ENCODE measurements around a stretch of chr11.

DNA sequence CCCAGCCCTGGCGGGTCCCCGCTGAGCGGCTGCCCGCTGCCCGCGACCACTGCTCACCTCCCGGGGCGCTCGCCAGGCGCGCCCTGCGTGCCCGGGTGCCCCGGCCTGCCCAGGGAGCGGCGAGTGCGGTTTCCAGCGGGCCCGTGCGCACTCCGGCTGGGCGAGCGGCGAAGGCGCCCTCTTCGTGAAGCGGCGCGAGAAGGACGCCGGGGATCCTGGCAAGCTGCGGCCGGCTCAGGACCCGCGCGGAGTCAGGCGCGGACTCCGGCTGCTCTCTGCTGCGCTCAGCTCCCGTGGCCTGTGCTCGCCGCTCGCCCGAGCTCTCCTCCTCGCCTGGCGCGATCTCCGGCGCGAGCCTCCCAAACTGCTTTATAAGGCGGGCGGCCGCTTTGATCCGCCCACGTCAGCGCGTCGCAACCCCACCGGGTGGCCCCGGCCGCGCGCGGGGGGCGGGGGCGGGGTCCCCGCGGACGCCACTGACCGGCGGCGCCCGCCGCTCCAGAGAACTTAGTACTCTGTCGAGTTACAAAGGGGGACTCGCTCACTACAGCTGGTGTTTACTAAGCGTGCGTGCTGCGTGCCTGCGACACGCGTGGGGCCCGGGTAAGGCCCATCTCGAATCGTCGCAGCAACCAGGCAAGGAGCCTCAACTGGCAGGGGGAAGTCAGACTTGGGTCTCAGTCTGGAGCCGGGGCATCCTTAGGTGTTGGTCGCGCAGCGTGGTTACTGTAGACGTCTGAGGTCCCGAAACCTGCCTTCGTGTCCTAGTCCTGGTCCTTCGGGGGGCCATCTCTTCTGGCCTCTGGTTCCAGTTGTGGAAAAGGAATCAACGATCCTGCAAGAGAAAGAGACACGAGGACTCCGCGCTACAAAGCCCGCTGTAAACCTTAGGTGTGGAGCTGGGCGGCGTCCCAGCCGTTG is 4.4 kb upstream of the WNT11 start:
- CAGE, long polyA plus RNA: no peak
- RRBS: 1% methylated on average over 57 of the region's 103 CpGs

DNA sequence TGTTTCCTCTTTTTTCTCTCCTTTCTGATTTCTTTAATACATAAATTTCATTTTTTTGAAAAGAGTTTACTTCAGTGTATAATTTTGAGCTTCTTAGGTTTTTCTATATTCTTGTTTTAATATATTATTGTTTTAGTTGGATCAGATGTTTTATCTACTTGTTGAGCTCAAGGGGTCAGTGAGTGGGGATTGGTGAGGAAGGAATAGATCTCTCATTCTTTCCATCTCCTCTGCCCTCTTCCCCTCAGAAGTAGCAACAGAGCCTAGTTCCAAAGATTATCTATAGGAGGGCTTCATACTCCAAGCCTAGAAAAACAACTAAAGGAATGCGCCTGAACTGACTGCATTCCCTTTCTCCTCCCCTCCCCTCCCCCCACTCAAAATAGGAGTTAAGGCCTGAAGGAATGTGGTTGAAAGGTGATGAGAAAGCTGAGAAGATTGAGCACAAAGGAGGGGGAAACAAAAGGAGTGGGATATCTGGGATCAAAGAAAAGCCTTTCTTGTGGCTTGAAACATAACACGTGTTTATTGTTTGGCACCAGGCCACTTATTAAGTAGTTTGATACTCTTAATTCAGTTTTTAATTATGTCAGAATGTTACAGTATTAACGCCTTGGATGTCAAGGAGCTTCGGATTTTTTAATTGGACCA is 10.5 kb downstream of the EMSY start:
- CAGE, long polyA plus RNA: no peak
- RRBS: no CpG with 5 or more reads among the region's 4 CpGs

- CAGE, long polyA plus RNA: no peak
- RRBS: no CpG with 5 or more reads among the region's 5 CpGs
Observed at GRCh38 chr11:76501066-76502302, 56.7 kb downstream of the EMSY start.

- CAGE, long polyA plus RNA: no peak
- RRBS: no CpG with 5 or more reads among the region's 9 CpGs
Observed at GRCh38 chr11:76591308-76591898, 79.1 kb downstream of the LRRC32 start.

GRCh38 chr11:76629445-76629969 is 41.0 kb downstream of the LRRC32 start:
- CAGE, long polyA plus RNA: no peak
- RRBS: no CpG with 5 or more reads among the region's 8 CpGs

GRCh38 chr11:76678147-76678785 is 7.7 kb upstream of the LRRC32 start:
- CAGE, long polyA plus RNA: no peak
- RRBS: no CpG with 5 or more reads among the region's 11 CpGs

DNA sequence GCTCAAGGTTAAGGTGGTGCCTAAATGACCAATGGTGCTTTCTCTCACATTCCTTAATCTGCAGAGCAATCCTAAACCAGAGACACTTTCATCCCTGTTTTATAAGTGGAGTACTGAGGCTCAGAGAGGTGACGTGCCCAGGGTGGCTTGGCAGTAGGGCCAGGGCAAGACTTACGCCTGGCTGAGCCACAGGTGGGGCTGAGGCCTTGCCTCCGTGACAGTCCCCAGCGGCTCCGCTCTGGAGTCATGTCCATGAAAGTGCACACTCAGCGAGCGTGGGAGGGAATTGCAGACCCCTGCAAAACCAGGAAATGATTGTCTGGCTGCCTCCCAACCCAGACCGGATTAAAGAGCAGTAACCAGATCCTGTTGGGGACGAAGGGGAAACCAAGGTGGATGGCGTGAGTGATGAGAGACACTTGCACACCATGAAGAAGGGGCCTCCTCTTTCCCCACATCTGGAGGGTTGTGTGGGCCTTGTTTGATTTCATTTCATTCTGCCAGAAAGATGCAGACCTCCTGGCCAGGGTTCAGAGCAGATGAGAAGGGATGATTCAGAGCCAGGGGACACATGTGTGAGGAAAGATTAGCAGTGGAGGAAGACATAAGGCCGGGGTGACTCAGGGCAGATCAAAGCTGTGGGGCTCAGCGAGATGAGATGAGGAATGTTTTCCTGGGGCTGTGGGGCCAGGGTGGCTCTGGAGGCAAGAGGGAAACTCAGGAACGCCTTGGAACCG is 29.7 kb upstream of the LRRC32 start:
- CAGE, long polyA plus RNA: no peak
- RRBS: no CpG with 5 or more reads among the region's 14 CpGs

DNA sequence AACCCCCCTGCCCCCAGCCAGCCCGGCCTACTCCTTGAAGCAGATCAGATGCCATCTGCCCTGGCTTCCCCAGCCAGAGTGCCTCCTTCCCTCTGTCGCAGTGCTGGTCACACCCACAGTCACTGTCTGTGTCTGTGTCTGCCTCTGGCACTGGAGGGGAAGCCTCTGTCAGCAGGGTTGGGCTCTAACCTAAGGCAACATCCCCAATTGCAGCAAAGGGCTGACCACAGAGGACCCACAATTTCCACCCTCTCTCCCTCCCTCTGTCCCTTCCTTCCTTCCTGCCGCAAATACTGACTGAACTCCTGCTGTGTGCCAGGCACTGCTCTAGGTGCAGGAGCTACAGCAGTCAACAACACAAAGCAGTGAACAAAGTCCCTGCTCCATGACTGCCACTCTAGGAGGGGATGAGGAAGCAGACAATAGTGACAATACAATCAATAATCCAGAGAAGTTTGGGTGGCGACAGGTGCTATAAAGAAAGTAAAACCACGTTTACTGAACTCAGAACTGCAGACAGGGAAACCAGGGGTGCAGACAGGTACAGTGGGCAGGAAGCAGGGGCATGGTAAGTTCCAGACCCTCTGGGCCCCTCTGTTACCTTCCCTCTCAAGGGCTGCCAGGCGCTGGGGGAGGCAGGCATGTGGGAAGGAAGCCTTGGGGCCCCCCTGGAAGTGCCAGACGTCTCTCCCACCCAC is 14.5 kb upstream of the TSKU start:
- CAGE, long polyA plus RNA: no peak
- RRBS: no CpG with 5 or more reads among the region's 7 CpGs

GRCh38 chr11:76786219-76786614 is 3.1 kb downstream of the TSKU start:
- CAGE, long polyA plus RNA: no peak
- RRBS: no CpG with 5 or more reads among the region's 8 CpGs

DNA sequence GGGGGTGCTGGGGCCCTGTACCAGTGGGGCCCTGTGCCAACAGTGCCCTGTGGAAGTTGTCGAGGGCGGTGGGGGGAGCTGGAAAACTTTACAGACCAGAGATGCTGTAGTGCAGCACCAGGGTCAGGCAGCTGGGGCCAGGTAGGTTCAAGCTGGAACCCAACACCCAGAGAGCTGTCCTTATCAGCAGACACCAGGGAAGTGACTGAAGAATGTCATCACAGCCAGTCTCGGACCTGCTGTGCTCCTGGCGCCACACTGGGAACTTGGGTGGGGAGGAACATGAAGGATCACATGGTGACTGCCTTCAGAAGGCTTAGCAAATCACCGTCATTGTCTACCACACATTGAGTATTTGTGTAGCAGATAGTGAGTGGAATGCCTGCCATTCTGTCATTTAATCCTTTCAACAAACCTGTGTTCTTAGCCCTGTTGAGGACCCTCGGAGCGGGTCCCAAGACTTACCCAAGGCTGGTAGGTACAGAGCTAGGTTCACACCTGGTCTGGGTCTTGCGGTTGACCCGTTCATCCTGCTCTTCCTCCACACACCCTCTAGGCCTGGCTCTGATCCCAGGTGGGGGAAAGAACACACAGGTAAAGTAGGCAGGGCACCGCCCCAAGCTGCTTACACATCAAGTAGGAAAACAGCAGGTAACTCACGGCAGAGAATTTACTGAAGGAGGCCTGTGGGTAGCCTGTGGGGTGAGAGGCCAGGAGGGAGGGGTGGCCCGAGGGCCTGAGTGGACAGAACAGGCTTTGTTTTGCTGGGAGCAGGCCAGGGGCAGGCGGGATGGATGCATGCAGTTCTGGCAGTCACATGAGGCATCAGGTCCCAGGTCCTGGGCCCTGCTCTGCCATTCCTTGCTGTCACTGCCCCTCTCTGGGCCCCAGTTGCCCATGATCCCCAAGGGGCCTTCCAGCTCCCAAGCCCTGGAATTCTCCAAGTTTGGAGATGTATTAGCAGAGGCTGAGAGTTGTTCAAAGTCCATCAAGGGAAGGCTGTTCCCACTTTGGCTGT is 5.4 kb downstream of the TSKU start:
- CAGE, long polyA plus RNA: no peak
- RRBS: no CpG with 5 or more reads among the region's 13 CpGs

GRCh38 chr11:76795489-76796196 is 12.5 kb downstream of the TSKU start:
- CAGE, long polyA plus RNA: no peak
- RRBS: 72% methylated on average over 9 of the region's 33 CpGs

GRCh38 chr11:76796302-76797522 is 13.6 kb downstream of the TSKU start:
- CAGE, long polyA plus RNA: no peak
- RRBS: 82% methylated on average over 11 of the region's 31 CpGs

GRCh38 chr11:76885796-76886467 is 25.2 kb downstream of the ACER3 start:
- CAGE, long polyA plus RNA: no peak
- RRBS: no CpG with 5 or more reads among the region's 5 CpGs

DNA sequence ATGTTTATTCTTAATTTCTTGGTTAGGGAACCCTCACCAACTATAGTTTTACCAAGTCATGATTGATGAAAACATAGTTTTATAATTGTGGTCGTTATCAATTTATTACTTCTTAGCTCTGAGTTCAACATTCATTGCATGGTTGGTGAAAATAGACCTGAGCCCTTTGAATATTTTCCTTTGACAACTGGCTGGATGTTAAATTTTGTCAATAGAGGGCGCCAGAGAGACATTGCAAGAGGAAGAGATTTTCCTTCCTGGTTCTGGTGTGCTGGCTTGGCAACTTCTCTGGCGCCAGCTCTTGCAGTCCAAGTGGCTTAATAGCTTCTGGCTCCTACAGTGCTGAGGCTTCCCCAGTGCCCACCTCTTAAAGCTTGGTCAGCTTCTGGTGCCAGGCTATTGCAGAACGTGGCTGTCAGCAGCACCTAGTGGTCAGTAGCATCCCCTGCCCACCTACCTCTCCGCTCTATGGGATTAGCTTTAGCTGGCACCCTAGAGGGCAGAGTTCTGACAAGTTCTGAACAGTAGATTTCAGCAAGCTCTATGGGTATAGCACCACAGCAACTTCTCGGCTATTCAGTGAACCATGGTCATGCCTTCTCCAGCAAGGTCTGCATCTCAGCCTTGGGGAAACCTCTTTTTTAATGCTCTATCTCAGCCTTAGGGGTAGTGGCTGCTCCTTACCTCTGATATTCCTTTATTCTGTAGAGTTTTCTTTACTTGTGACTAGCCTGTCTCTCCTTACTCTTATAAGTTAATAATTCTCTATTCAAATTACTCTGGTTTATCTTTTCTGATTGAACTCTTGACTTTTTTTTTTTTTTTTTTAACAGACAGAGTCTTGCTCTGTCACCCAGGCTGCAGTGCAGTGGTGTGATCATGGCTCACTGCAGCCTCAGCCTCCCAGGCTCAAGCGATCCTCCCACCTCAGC is 59.4 kb downstream of the ACER3 start:
- CAGE, long polyA plus RNA: no peak
- RRBS: no CpG with 5 or more reads among the region's 7 CpGs

DNA sequence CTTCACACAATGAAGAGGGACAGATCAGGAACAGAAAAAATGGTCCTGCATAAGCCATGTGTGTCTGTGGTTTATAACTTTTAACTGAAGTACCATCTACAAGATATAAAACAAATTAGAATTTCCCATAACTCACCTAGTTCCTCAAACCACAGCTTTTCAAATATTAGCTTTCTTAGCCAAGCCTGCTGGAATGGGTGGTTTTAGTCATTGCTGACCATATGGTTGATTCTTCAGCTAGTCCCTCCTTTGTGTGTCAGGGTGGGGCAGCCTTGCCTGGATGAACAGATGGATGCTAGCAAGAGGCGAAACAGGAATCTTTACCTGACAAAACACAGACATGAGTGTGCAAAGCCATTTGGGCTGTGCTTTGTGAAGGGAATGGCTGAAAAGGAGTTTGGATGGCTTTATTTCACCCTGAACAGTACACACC is 6.9 kb upstream of the B3GNT6 start:
- CAGE, long polyA plus RNA: no peak
- RRBS: no CpG with 5 or more reads among the region's 1 CpG

- CAGE, long polyA plus RNA: no peak
- RRBS: no CpG with 5 or more reads among the region's 8 CpGs
Observed at GRCh38 chr11:77174254-77174672, 46.2 kb downstream of the MYO7A start.

DNA sequence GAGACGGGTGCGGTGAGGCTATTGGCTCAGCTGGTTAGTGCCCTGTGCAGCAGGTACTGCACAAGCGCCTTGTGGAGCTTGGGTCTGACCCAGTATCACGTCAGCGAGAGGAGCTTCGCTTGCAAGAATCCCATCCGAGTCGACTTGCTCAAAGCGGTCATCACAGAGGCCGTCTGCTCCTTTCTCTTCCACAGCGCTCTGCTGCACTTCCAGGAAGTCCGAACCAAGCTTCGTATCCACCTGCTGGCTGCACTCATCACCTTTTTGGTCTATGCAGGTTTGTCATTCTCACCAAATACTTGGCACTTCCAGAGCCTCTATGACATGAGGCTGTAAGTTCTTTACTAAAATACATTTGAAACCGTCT is 565 bp downstream of the AQP11 start:
- CAGE, long polyA plus RNA: no peak
- RRBS: no CpG with 5 or more reads among the region's 14 CpGs

GRCh38 chr11:77611309-77611818 is 21.6 kb downstream of the AQP11 start:
- CAGE, long polyA plus RNA: no peak
- RRBS: no CpG with 5 or more reads among the region's 1 CpG

DNA sequence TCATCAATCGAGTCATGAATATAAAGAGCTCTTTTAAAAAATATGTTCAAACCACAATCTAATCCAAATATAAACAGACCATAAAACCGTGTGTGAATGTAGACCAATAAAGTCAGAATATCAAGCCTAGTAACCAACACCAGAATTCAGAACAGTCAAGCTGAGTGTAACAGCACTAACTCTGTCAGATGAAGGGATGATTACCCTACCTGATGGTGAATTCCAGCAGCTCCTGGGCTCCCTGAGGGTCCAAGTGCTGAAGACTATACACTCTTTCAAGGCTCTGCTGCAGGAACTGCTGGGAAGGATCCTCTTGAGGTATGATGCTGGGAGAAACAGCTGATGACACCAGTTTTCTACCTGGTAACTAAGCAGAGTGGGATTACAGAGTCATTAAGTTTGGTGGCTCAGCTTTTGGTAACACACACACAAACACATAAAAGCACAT is 75.8 kb downstream of the INTS4 start:
- CAGE, long polyA plus RNA: no peak
- RRBS: no CpG with 5 or more reads among the region's 2 CpGs

DNA sequence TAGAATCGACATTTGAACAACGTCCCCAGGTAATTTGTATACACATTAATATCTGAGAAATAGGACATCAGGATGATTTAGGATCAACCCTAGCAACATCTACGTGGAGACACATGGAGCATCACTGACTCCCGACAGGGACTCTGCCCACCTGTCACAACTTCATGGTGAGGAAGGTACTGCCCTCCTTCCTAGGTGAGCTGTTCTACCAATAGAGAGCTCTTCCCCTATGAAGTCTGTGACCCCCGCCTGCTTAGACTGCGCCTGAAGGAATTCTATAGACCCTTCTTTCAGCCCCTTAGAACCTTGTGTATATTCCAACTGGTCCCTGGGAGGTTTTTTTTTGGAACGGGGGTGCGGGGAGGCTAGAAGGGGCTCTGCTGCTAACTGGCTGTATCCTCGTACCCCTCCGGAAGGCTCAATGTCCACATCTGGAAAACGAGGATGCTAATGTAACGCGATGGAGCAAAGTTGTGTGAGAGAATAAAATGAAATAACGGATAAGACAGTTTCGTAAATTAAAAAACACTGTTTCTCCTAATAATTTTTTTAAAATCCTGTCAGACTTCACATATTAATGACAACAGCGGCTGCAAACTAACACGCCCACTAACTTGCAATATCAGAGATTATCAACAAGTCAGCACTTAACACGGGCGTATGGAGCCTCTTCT is 492 bp downstream of the INTS4 start:
- CAGE, long polyA plus RNA: no peak
- RRBS: no CpG with 5 or more reads among the region's 19 CpGs